Right common carotid artery plus branches (tissue), 1 donor: Measurements from ENCODE around the gene UBALD1.

DNA sequence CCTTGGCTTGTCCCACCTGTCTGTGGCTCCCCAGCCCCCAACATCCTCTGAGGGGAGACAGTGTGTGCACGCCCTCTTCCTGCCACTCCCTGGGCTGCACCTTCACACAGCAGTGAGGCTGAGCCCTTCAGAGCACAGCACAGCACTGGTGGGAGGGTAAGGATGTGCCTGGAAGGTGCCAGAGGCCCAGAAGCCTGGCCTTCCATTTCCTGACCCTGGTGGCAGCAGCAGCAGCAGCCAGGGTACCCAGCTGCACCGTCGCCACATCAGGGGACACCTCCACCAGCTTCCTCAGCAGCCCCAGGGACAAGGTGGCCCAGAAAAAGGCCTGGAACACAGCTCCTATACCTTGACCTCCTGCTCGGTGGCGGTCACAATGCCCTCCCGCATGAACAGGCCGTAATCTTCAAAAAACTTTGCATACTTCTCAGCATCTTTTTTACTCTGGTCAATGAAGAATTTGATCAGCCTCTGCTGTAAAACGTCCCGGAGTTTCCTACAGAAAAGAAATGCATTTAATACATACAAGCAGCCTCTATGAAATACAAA lies 11.2 kb downstream of the DNASE1 start:
- PRO-cap = no peak

DNA sequence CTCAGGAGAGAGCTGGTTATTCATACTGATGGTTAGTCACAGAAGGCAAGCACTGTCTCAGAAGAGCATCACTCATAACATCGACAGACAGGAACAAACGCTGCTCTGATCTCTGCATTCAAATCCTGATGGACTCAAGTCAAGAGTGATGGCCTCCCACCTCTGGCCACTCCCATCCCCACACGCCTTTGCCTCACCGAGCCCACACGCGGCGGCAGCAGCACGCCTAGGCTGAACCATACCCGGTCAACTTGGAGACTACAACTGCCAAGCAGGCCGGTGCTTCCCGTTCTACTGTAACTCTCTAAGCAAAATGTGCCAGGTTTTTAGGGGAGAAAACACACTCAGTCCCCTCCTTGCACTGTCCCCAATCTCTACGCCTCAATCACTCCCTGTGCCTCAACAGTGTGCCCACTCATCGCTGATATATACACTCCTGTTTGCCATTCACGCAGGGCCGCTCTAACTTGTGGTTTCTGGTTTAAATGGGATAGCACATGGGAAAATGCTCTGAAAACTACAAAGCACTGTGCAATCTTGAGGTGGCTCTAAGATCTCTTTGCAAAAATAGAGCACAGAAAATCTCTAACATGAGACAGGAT lies 55.9 kb downstream of the CREBBP start:
- PRO-cap = no peak

DNA sequence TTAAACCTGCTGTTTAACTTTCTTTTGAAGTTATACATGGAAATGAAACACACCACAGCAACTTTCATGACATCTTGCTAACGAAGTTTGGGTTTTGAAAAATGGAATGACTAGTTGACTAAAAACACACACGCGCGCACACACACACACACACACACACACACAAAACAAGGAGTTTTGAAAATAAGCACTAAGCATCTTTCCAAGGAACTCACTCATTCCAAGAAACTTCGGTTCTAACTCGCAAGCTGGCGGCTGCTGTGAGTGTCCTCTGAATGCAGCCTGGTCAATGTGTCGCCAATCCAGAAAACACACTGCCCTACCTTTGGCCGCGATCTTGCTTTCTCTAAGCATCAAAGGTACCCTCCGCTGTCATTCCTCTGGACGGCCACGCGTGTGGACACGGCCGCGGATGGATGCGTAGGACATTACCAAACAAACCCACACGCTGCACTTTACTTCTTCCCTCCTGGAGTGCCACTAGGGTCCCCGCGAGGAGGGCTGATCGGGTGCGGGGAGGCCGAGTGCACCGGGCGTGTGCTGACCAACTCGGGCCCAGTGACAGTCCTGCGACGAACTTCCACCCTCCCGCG lies 1.3 kb downstream of the CREBBP start:
- PRO-cap = no peak

GRCh38 chr16:4021046-4021379 lies 95.2 kb downstream of the ADCY9 start:
- PRO-cap = no peak

GRCh38 chr16:4064794-4065664 lies 51.2 kb downstream of the ADCY9 start:
- PRO-cap = no peak

- PRO-cap = no peak
Measured at GRCh38 chr16:4215123-4215659, 26.7 kb downstream of the SRL start.

DNA sequence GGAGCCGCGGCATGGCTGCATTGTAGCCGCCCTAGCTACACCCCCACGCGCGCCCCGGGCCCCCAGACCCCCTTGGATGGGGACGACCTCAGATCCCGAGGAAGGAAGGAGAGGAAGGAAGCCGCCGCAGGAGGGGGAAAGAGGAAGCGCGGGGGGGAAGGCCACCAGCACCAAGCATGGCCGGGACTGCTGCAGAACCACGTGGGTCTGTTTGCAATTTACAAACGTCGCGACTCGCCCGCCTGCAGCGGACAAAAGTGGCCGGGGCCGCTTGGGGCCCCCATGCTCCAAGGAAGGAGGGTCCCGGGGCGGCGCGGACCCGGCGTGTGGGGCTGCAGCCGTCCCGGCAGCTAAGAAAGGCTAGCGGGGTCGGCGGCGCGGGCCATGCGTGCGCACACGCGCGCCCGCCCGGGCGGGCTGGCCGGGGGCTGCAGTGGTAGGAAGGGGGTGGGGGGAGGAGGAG lies 604 bp downstream of the TFAP4 start:
- PRO-cap = no peak

DNA sequence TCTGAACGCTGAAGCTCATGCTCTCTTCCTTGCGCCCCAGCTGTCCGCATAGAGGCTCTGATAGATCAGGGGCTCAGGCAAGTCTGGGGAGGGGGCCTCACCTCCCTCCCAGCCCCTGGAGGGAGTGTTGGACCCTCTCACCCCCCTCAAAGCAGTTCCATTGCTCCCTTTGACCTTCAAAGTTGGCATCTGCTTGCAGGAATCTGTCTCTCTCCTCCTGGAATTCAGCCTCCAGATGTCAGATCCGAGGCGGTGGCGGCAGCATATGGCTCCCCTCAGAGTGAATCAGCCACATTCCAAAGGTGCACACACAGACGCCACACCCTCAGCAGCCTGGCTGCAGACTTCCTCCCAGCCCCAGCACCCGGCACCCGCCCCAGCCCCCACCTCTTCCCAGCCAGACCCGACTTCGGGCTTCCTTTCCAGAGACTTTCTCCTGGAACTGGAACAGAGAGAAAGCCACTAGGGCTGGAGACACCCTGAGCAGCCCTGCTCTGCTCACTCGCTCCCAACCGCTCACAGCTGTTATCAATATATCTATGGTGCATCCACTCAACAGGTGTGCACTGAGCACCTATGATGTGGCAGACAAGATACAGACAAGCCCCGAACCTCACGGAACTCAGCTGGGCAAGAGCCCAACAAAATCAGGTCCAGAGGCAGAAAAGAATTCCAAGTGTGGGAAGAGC lies 16.8 kb upstream of the GLIS2 start:
- PRO-cap = no peak

DNA sequence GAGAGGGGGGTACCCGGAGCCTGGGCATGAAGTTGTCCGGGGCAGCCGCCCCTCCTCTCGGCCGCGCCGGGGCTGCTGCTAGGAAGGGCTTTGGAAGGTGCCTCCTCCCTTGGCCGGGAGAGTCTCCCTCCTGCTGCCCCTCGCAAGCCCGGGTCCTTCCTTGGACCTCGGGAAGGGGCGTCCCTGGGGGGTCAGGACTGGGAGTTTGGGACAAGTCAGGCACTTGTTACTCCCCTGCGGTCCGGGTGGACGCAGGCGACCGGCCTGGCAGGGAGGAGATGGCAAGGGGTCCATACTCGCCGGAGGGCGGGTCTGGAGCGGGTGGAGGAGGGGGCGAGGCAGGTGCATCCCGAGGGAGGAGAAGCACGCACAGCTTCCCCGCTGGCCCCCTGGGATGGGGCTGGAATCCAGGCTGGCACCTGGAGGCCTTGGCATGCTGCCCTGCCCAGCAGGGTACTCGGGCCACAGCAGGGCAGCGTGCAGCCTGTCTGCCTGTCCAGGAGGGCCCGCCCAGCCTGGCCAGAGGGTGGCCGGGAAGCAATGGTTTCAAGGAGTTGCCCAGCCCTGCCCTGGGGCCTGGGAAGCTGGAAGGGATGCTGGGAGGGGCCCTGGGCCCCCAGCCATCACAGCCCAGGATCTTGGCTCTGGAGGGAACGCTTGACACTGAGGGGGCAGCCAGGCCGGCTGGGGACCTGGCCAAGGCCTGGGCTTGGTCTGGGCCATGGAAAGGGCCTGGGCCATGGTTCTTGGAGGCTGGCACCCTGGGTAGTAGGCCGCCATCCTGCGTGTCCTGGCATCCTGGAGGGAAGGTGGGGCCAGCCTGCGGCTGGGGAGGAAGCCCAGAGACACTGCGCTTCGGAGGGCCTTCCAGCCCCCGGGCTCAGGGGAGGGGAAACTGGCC lies 984 bp downstream of the GLIS2 start:
- PRO-cap = unidirectional peak, minus-strand start at position 542 of the sequence

DNA sequence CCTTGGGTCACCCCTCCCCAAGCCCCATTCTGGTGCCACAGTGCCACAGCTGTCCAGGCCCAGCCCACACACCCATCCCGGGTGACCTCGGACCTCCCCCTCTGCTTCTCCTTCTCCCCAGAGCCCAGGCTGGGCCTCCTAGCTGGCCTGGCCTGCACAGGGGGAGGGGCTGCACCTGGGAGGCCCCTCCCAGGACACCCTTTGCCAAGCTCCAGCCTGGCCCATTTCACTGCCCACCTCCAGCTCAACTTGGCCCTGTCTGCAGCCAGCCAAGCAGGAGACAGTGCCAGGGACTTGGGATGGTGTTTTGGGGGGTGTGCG lies 1.6 kb downstream of the GLIS2 start:
- PRO-cap = no peak

DNA sequence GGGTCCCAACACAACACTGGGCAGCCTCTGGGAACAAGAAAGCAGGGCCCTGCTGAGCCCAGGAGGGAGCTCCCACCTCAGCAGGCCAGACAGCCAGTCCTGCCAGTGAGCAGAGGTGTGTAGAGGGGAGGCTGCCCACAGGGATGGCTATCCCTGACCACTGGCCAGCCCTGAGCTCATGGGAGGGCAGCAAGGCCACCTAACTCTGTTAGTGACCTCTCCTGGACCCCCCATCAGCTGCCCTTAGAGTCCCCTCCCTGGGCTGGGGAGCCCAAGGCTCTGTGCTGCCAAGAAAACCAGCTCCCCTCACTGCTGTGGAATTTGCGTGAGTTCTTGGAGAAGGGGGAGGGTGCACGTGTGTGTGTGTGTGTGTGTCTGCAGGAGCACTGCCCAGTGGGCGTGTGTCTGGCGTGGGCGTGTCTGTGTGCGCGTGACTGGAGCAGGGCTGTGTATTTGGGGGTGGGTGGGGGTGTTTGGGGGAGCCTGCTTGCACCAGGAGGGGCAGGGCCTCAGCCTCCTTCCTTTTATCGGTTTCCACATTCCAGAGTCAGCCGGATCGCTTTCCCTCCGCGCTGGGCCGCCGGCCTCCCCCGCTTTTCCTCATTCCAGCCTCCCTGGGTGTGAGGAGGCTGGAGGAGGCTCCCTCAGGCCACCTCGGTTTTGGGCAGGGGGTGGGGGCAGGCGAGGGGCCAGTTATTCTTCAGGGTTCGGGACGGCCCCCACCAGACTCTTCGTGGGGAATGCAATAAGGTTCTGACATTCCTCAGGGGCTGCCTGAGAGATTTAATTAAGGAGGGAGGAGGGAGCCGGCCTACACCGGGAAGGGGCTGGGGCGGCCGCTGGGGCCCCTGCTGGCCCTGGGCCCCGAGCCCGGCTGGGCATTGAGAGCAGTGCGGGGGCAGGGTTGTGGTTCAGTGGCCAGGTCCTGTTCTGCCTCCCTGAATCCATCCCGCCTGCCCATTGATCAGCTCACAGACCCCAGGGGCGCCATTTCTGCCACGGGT lies 2.4 kb downstream of the VASN start:
- PRO-cap = bidirectional peak, plus-strand start at position 539 of the sequence, minus-strand start at position 314 of the sequence

DNA sequence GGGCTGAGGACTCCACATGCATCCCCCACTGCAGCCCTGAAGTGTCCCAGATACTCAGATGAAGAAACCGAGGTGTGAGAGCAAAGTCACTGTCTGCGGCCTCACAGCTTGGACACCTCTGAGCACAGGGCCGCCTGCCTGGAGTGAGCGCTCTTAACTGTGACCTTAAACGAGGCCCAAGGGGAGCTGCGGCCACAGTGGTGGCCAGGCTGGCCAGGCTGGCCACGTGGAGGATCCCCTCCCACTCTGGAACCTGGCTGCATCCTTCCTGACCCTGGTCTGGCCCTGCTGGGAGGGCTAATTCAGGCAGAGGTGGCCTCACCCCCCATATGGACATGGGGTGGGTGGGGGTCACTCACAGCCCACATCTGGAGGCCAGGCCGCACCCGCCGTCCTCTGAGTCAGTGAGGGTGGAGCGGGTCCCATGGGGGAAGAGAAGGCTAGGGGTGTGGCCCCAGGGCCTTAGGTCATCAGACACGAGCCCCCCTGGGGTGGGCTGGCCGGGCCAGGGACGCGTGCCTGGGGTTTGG lies 6.6 kb downstream of the VASN start:
- PRO-cap = no peak

DNA sequence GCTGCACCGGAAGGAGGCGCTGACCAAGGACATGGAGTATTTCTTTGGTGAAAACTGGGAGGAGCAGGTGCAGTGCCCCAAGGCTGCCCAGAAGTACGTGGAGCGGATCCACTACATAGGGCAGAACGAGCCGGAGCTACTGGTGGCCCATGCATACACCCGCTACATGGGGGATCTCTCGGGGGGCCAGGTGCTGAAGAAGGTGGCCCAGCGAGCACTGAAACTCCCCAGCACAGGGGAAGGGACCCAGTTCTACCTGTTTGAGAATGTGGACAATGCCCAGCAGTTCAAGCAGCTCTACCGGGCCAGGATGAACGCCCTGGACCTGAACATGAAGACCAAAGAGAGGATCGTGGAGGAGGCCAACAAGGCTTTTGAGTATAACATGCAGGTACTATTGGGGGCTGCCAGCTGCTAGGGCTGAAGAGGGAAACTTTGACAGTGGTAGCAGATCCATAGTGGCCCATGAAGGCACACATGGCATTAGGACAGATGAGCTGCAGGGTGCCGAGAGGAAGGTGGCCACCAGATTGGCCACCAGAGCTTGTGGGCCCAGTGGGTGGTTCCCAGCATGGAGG lies 30.7 kb downstream of the CDIP1 start:
- PRO-cap = no peak

- PRO-cap = bidirectional peak, plus-strand start at chr16:4615096, minus-strand start at chr16:4614888
Measured at GRCh38 chr16:4614489-4615164, at the start of gene UBALD1. UBALD1 (minus strand) TSS chr16:4614888.

DNA sequence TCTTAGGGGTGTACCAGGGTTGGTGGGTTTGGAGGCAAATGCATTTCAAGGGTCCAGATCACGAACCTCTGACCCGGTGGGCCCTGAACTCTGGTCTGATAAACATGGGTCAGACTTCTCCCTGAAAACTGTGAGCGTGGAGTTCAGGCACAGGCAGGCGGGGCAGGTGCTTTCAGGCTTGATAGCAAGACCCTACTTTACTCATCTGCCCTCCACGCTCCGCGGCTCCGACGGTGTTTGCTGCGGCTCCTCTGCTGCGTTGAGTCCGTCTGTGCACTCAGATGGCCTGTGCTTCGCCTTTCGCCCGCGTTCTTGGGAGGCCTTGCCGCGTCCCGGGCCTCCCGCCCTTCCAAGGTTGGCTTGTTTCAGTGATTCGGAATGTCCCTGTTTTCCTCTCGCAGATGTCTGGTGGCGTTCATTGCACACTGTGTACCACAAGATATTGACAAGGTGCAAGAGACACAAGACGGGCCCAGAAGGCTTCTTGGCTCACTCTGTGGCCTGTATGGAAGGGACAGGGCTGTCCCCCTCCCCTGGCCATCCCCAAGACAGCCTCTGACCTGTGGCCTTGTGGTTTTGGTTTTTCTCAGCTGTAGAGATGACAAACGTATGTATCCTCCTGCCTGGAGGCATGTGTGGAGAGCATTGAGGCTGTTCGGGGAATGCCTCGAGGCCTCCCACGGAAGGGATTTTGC lies 15.2 kb downstream of the MGRN1 start:
- PRO-cap = no peak

- PRO-cap = no peak
Measured at GRCh38 chr16:4673767-4673999, 19.7 kb upstream of the NUDT16L1 start.

GRCh38 chr16:4675671-4676404 lies 17.5 kb upstream of the NUDT16L1 start:
- PRO-cap = no peak

- PRO-cap = no peak
Measured at GRCh38 chr16:4676405-4676818, 16.9 kb upstream of the NUDT16L1 start.

- PRO-cap = no peak
Measured at GRCh38 chr16:4826993-4827650, 20.0 kb downstream of the GLYR1 start.

DNA sequence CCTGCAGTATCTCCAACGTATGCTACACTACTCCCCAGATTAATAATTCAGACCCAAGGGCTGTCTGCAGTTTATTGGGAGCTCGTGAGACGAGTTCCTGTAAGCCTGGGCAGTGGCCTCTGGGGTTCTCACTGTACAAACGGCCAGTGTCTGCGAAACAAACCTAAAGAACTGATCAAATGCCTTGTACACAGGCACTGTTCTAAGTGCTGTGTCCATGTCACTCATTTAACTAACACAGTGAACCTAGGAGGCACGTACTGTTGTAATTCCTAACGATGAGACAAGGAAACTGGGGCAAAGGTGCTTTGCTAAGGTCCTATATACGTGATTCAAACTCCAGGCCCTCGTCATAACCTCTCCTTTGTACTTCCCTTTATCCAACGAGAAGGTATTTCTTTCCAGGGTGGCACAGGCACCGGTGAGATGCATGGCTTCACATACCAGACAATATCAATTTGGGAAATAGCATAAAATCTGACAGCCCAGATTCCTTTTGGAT lies 18.5 kb downstream of the GLYR1 start:
- PRO-cap = no peak